Left common carotid artery plus branches (tissue), 1 donor: ENCODE measurements around the gene OR2J1.

DNA sequence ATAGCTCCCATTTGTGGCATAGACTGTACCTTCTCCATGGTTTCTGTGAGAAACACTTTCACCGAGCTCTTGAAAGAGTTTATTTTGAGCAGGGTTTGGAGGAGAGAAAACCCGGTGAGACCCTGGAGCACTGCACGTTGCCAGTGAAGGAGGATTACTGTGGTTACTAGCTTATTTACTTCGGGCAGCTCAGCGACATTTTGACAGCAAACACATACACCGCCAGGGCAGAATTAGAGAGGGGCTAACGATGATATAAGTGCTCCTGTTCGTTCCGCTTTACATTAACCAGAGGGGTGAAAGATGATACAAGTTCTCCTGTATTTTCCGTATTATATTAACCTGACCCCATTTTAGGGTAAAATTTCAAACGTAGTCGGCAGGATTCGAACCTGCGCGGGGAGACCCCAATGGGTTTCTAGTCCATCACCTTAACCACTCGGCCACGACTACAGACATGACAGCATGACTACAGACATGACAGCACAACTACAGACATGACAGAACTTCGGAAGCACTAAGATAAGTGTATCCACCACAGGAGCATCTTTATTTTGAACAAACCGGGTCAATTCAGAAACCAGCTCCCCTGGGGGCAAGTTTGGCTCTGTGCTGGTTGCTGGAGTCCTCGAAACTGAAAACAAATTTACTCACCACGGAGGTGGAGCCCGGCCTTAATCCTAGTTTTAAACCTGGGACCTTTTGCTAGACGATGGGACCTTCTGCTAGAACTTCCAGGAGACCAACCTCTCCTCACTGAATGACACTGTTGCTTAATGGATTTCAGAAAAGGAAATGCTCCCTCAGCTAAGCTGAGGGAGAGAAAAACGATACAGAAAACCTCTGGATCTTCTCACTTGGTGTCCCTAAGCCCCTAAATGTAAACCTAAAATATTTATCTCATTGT lies 80.4 kb upstream of the ZNF184 start:
- PRO-cap: no peak

DNA sequence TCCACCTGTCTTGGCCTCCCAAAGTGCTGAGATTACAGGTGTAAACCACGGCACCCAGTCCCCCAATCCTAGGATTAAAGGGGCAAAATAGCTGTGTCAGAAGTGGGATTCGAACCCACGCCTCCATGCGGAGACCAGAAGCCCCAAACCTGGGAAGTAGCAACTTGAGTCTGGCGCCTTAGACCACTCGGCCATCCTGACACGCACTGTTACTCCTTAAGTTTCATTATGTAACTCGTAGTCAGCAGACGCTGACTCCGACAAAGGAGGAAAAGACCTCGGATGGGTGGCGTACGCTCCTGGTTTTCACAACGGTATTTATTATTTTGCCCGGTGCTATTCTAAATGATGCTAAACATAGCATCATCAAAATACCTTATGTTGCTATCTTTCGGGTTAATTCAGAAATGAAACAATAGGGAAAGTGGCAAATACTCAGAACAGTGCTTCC lies 129.6 kb upstream of the ZNF184 start:
- PRO-cap: no peak

DNA sequence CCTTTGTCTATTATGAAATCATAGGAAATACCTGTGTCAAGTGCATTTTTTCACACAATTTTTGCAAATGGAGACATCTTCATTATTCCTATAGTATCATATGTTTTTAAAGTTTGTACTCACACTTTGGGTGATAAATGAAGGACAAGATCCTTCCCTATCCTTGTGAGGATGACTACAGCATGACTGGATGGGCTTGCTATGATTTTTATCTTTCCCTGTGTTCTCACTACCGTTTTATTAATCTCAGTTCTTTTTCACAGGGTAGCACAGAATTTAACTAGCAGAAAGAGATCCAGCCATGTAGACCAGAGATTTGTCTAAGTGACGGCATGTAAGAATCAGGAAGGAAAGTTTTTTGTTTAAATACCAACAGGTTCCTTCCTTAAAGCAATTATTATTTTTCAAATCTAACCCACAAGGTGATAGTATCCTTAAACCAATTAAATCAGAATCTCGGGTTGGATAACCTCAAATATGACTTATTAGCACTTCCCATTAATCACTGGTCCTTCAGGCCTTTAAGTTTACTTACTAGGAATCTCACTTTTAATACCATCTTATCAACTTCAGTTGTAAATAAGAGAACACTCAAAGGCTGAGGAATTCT lies 1.4 kb downstream of the H4C12 start:
- PRO-cap: no peak

DNA sequence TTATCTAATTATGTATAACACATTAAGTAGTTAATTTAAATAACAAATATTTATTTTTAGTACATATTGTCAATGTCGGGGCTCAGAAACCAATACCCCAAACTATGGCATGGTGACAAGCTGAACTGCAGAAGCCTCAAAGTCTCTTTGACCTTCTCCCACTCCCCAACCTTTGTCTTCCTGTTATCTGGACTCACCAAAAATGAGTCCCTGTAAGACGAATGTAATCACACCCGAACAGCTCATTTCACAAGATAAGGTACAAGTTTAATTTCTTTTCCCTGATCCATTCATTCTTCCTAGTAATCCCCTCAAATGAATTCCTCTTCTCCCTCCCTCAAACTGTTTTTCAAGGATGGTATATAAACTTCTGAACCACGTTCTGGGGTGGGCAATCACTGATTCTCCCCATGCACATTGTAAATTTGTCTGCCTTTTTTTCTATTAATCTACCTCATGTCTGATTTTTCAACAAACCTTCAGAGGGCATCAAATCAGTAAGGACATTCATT lies 3.3 kb downstream of the H2AC15 start:
- PRO-cap: no peak

DNA sequence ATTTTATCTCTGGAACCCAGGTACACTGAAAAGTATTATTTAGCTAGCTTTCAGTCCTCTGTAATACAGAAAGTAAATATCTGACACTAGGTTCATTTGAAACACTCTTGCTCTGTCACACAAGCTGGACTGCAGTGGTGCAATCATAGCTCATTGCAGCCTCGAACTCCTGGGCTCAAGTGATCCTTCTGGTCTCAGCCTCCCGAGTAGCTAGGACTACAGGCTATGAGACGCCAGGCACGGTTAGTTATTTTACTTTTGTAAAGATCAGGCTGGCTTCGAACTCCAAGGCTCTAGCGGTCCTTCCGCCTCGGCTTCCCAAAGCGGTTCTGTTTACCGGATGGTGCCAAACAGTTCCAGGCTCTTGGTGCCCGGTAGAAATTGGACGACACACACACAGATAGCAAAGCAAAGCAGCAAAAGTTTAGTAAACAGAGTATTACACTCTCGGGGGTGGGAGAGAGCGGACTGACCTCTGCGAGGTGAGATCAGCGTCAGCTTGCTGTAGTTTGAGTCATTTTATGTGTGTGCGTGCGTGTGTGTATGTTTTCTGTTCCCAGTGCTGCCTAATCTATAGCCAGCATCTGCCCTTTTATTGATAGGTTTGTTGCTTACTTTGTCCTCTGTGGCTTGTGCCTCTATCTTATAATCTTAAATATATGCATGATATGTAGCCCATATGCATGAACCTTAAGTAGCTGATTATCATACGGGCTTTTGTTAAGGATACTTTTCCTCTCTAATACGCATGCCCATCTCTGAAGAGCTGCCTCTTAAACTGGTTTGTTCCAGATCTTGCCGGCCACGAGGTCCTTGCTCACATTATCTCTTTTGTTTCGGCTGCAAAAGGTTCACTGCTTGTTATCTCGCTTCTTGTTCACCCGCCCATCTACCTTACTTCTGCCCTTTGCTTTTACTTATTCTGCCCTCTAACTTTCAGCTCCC lies 1.2 kb downstream of the H2AC15 start:
- PRO-cap: no peak

DNA sequence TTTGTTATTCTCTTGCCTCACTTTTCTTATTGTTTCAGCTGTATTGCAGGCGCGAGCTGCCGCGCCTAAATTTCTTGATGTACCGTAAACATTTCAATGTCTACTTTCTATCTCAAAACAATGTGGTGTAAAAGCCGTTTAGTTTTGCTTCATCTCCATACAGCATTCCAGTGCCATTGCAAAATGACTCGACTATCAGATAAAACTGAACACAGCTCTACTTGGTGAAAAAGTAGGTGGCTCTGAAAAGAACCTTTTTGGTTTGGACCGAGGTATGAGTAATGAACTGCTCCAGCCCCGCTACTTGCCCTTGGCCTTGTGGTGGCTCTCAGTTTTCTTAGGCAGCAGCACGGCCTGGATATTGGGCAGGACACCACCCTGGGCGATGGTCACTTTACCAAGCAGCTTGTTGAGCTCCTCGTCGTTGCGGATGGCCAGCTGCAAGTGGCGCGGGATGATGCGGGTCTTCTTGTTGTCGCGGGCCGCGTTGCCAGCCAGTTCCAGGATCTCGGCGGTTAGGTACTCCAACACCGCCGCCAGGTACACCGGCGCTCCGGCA lies 449 bp downstream of the H2AC15 start:
- PRO-cap: no peak

- PRO-cap: no peak
Measured at GRCh38 chr6:28135407-28135750, 6.3 kb upstream of the ZKSCAN8 start.

DNA sequence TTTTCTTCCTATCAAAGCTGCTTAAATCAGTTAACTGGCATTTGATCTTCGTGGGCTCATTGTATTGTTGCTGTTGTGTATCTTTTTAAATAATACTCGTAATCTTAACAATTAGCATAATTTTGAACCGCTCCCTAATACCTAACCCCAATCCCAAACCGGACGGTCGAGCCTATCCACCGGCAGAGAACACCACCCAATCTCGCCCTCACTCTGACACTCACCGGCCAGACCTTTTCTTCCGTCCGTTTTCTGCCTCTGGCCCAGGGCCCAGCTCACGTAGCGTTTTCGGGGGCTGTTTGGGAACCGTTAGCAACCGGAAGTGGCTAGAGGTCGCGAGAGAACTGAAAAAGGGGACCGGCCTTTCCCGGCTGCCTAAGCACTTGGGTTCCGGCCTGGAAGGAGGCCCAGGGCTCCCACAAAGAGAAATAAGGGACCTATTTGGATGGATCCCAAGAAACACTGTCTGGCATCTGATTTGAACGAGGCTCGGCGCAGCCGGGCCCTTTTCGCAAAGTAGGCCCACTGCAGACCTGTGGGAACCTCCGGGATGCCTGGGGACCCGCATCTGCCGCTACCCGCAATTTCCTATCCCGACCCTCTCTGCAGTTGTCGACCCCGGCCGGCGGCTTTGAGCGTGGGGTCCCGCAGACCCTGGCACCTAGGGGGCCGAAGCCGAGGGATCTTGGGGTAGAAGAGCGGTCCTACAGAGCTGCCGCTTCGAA lies 5.0 kb upstream of the ZKSCAN8 start:
- PRO-cap: bidirectional peak, plus-strand start at position 472 of the sequence, minus-strand start at position 254 of the sequence

GRCh38 chr6:28226811-28227693 lies 2.0 kb downstream of the ZSCAN9 start:
- PRO-cap: no peak

DNA sequence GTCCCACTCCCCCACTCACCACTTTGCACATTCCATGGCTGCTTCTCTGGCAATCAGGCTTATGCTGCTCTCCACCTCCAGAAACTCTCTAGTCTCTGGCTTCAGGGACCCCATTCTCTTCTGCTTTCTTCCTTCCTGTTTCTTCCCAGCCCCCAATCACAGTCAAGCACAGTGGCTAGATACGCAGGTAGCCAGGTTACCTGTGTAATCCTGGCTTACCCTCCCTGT lies 633 bp upstream of the ZKSCAN4 start:
- PRO-cap: no peak

DNA sequence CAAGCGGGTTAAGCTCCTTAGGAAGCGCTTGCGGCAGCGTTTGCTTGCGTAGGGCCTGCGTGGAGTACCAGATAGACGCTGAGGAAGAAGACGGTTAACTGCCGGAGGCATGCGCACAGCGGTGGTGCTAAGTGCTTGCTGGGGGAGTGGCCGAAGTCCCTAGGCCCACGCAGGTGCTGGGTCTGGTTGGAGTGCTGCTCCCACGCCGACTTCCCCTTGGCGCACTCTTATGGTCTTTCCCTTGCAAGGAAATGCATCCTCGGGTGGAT lies 23.0 kb downstream of the ZSCAN31 start:
- PRO-cap: no peak

DNA sequence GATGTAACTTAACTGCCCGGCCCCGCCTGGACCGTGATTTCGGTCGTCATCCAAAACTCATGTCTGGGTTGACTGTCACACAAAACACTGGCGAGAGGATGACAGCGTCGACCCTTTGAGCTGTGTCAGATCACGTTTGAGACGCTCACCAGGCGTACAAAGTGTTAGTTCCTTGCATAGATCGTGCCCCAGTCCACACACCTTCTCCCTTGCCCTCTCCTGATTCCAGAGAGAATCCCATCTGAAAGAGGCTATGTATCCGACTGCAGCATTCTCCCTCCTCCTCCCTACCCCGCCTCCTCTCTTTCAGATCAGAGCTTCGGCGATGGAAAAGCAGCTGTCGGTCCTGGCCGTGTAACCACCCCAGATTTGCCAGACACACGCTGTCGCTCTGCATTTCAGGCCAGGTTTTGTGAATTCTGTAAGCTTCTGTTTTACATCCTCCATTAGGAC lies 106.9 kb upstream of the SCAND3 start:
- PRO-cap: no peak

- PRO-cap: no peak
Measured at GRCh38 chr6:28695586-28696243, 108.6 kb upstream of the SCAND3 start.

DNA sequence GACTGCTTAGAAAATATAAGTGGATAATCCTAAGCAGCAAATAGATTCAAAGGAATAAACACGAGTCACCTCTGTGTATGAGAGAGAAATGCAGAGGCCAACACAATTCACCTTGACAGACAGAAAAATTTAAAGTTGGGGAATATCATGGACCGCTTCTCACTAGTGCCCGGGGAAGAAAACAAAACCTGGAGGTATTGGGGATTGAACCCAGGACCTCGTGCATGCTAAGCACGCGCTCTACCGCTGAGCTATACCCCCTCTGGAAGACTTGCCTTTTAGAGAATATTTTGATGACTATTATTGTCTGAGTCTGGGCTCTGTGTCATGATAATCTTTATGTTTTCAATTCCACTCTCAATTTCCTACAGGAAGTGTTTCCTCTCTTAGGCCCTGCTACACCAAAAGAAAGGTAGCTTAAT lies 111.9 kb downstream of the TRIM27 start:
- PRO-cap: no peak

GRCh38 chr6:28865965-28866180 lies 57.9 kb downstream of the TRIM27 start:
- PRO-cap: no peak

DNA sequence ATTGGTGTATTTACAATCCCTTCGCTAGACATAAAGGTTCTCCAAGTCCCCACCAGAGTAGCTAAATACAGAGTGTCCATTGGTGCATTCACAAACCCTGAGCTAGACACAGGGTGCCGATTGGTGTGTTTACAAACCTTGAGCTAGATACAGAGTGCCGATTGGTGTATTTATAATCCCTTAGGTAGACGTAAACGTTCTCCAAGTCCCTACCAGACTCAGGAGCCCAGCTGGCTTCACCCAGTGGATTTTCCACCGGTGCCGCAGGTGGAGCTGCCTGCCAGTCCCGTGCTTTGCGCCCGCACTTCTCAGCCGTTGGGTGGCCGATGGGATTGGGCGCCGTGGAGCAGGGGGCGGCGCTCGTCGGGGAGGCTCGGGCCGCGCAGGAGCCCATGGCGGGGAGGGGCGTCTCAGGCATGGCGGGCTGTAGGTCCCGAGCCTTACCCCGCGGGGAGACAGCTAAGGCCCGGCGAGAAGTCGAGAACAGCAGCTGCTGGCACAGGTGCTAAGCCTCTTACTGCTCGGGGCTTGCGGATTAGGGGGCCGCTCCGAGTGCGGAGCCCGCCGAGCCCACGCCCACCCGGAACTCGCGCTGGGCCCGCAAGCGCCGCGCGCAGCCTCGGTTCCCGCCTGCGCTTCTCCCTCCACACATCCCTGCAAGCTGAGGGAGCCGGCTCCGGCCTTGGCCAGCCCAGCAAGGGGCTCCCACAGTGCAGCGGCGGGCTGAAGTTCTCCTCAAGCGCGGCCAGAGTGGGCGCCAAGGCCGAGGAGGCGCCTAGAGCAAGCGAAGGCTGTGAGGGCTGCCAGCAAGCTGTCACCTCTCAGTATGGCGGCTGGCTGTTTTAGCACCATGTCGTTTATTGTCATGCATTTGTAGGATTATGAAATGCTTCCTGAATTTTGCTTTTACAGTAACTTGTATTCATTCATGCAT lies 57.3 kb downstream of the TRIM27 start:
- PRO-cap: unidirectional peak, plus-strand start at position 393 of the sequence

GRCh38 chr6:28924201-28924322 lies 277 bp upstream of the TRIM27 start:
- PRO-cap: no peak

- PRO-cap: no peak
Measured at GRCh38 chr6:28960874-28961587, 37.2 kb upstream of the TRIM27 start.

DNA sequence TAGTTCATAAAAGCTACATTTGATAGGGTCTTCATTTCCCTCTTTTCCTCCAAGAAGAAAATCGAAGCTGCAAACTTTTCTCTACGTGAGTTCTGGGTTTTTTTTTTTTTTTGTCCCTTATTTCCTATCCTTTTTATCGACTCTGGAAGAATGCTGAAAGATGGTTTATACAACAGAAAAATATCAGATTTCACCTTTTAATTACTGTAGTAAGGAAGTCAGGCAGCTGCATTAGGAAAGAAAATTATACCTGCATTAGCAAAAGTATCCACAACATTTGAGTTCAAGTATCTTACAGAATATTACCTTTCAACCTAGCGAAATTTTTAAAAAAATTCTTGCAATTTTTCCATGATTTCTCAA lies at the start of gene OR2J1:
Gene OR2J1 (plus strand): TSS at position 200 of the 363 bp plus-strand sequence.
- PRO-cap: no peak

DNA sequence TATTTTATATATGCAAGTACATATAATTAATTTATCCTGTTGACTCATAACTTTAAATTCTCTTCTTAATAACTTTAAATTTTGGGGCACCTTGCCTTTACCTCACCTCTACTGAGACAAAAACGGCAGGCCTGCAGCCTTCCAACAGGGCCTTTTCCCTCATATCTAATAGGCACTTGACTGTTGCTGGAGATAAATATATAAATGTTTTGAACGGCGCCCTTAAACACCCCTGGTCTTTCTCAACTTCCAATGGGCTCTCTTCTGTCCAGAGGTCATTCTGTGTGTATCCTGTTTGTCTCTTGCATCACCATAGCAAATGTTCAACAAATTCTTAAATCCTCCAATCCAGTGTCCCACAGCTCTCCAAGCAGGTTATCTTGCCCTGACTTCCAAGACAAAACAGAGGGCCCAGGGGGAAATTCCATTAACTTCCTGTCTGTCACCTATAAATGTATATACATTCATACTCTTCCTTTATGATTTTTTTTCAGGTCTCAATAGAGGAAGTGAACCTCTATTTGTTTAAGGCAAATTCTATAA lies 62.0 kb downstream of the OR2J2 start:
- PRO-cap: no peak